ENCODE measurements around the genes RPS6KB2, ALDH3B2 and UNC93B1.

- RAMPAGE, total RNA, result no peak
Measured at GRCh38 chr11:67289596-67290504, 747 bp downstream of the ANKRD13D start.

GRCh38 chr11:67299168-67300110, 3.9 kb upstream of the SSH3 start:
- RAMPAGE, total RNA, result no peak

DNA sequence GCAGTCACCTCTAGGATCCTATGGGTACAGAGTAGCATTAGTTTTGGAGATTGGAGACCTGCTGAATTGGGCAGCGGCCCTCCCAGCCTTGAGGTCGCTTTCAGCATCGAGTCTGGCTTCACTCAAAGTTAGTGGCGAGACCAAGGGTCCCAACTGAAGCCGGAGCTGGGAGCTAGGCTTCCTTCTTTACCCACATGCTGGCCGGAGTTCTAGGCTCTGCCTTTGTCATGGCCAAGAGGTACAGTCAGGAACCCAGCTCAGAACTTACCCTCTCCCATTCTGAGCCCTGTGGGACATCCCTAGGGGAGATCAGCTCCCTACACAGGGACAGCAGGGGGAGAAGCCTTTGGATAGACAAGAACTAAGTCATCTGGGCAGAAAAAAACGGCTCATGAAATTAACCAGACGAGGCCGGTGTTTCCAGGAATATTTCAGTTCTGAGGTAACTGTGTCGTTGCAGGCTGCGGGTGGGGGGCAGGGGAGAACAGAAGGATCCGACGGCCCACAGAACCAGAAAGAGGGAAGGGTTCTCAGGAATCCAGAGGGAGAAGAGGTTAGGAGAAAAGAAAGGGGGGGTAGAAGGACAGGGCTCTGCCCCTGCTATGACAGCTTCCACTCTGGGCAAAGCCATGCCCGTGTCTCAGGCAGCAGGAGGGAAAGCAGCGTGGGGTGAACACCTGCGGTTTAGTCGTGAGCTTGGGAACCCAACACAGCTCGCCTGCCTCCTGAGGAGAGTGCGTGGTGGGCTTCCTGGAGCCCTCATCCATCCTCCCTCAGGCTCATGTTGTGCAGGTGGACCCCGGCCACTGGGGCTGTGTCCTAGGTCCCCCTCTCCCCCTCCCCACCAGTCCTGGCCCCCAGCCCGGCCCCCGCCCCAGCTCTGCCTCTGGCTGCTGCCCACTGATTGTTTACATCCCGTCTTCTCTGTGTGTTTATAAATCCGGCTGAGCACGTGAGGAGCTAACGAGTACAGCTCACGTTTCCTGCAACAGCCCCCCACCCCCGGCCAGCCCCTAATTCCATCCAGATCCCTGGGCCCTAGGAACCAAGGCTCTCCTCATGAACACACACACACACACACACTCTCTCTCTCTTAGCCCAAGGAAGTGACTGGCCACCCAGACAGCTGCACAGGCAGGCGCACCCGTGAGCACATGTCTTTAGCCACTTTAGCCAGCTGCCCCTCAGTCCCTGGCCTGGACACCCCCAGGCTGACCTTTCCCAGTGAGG, 3.4 kb downstream of the CLCF1 start:
- RAMPAGE, total RNA, result no peak

- RAMPAGE, total RNA, result no peak
Measured at GRCh38 chr11:67374377-67374876, 1.0 kb upstream of the CLCF1 start.

- RAMPAGE, total RNA, result start-site peak on the plus strand at chr11:67428491-67428515, 47 and 87 reads in 2 replicates
Measured at GRCh38 chr11:67428035-67428698, at the start of gene RPS6KB2. TSS of gene RPS6KB2 (plus strand) at chr11:67428494.

- RAMPAGE, total RNA, result no peak
Measured at GRCh38 chr11:67436384-67436920, 1.0 kb downstream of the PTPRCAP start.

GRCh38 chr11:67439137-67440023, 1.9 kb upstream of the PTPRCAP start:
- RAMPAGE, total RNA, result no peak

- RAMPAGE, total RNA, result no peak
Measured at GRCh38 chr11:67529962-67530297, 6.7 kb upstream of the CABP2 start.

DNA sequence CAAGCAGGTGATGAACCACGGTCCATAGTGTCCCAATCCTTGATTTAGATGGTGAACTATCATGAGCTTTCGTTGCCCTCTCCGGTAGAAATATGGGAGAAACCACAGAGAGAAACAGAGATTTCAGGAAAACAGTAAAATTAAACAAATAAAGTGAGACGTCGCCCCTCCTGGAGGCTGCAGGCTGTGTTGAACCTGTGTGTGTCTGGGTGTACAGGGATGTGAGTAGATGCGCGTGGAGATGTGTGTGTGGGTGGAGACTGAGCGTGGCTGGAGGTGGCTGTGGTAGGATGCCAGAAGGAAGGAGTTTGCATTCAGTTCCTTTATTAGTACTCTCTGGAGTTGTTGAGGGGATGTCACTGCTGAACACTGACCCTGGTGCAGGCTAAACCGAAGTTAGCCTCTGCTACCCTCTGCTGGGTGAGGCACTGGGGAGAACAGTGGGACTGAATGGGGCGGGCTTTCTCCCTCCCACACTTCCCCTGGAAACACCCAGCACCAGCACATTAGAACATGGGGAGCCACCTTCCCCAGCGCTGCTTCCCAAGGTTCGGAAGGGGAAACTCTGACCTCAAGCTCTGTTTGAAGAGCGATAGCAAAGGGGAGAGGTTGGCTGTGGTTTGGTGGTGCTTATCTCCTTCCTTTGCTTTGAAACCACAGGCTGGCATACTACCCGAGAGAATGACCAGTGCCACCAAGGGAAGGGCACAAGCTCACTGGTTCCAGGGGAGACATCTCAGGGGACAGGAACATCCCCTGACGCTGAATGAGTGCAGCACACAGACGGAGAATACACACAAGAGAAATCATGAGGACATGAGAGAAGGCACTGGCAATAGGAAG, 4.2 kb upstream of the GSTP1 start:
- RAMPAGE, total RNA, result no peak

- RAMPAGE, total RNA, result no peak
Measured at GRCh38 chr11:67583947-67584598, 461 bp downstream of the GSTP1 start.

DNA sequence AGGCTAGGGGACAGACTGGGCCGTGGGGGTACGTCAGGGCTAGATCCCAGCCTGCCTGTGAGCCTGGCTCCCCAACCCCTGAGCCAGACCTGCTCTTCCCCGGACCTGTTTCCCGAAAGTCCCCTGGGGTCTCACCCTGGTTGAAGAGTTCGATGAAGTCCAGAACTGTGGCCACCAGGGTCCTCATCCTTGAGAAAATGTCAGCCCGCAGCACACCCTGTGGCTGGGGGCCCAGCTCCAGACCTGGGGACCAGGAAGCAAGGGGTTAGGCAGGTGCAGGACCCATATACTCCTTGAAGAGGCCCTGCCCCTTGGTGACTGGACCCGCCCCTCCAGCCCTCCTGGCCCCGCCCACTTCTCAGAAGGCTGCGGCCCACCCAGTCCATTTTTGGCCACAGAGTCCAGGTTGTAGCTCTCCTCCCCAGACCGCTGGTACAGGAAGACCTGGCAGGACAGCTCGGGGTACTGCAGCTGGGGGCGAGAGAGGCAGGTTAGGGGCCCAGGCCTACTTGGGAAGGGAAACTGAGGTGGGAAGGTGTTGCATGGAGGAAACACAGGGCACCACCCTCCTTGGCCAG, 5.4 kb upstream of the TBX10 start:
- RAMPAGE, total RNA, result no peak

- RAMPAGE, total RNA, result no peak
Measured at GRCh38 chr11:67674292-67675073, at the start of gene ALDH3B2. TSS of gene ALDH3B2 (minus strand) at chr11:67674623.

DNA sequence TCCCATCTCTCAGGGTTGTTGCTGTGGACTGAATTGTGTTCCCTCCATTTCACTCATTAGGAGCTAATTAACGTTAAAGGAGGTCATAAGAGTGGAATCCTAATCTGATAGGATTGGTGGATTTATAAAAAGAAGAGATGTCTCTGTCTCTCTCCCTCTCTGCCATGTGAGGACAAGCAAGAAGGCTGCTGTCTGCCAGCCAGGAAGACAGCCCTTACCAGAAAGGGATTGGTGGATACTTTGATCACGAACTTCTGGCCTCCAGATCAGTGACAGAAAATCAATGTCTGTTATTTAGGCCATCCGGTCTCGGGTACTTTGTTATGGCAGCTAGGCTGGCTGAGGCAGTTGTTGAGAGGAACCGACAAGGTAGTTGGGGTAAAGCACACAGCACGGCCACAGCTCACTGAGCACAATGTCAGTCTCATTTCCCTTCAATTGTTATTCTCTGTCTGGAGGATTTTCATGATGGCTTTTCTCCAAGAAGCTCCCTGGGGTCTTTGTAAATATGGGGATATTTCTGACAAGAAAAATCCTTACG, 72.8 kb upstream of the ALDH3B2 start:
- RAMPAGE, total RNA, result no peak

DNA sequence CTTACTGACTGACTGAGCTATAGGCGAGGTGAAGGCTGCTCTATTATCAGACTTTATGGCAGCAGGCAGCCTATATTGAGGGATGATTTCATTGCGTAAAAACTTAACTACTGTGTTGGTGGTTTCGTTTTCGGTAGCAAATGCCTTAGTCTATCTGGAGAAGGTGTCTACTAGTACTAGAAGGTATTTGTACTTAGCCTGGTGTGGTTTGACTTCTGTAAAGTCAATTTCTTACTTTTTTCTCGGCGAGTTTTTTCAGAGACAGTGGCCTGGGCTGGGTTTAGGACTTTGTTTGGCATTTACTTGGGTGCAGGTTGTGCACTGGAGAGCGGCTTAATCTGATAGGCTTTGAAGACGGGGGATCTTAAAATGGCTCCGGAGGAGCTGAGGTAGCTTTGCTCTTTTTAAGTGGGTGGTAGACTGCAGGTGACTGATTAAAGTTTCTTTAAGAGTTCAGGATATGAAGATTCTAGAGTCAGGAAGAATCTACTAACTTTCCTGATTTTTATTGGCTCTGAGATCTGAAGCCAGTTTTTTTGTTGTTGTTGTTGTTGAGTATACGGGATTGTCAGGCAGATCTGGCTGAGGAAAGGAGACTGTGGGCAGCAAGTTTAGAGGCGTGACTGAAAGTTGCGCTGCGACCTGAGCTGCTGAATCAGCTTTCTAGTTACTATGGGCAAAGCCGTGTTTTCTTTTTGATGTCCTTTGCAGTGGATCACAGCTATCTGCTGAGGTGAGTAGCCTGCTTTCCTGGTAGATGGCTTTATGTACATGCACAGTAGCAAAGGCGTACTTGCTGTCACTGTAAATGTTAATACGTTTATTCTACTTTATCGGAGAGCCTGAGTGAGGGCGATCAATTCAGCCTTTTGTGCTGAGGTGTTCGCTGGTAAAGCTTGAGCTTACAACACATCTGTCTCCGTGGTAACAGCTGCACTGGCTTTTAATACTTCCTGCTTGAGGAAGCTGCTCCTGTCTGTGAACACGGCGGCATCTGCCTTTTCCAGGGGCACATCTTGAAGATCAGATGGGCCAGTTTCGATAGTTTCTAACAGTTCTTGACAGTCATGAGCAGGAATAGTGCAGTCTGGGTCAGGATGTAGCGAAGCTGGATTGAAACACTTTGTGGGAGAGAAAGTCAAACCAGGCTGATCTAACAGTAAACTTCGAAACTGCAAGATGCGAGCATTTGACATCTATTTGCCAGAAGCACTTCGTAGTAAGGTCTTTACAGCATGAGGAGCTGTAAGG, 119.2 kb downstream of the UNC93B1 start:
- RAMPAGE, total RNA, result no peak

- RAMPAGE, total RNA, result no peak
Measured at GRCh38 chr11:68003940-68004295, at the start of gene UNC93B1. TSS of gene UNC93B1 (minus strand) at chr11:68004097.

DNA sequence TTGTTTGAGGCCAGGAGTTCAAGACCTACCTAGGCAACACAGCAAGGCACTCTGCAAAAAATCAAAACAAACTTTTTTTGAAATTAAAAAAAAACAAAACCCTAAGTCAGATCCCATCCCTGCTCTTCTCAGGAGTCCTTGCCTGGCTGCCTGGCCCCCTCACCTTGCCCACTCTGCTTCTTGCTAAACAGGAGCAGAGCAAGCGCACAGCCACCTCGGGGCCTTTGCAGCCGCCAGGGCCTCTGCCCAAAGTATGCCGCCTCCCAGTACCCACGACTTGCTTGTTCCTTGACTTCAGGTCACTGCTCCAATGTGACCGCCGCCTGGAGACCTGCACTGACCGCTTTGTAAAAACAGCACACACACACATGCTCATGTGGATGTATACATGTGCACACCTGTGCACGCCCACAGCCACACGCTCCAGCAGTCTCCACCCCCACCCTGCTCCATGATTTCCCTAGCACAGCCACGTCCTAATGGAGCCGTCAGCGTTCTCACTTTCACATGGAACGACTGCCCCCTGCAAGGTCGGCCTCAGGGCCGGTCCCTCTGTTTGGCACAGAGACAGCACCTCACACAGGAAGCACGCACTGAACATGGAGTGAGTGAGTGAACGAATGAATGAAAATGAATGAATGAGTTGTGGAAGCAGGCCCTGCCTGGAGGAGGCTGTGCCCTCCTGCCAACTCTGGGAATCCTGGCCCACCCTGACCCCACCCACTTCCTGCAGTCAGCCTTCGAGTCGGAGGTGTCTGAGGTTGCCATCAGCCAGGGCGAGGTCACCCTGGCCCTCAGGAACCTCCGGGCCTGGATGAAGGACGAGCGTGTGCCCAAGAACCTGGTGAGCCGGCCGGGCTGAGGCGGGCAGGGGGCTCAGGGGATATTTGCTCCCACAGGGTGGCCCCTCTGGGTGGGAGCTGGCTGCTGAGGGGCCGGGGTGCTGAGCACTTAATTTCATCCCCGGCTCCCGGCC, 8.0 kb downstream of the ALDH3B1 start:
- RAMPAGE, total RNA, result no peak

DNA sequence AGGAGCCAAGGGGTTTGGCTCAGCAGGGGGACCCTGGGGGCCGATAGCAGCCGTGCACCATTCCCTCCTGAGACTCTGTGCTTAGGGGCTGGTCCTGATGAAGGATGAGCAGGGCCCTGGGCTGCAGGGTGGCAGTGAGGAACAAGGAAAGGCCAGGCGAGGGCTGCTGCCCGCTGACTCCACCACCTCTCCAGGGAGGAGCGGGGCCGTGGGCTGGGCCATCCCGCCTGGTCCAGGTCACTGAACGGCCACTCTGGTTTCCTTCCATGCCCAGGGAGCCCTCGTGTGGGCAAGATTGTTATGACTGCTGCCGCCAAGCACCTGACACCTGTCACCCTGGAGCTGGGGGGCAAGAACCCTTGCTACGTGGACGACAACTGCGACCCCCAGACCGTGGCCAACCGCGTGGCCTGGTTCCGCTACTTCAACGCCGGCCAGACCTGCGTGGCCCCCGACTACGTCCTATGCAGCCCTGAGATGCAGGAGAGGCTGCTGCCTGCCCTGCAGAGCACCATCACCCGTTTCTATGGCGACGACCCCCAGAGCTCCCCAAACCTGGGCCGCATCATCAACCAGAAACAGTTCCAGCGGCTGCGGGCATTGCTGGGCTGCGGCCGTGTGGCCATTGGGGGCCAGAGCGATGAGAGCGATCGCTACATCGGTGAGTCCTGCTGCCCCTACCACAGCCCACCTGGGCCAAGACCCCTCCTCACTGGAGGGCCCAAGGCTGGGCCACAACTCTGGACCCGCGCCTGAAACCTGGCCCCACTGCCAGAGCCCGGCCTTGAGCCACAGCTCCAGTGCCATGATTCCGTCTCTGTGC, 9.1 kb upstream of the NDUFS8 start:
- RAMPAGE, total RNA, result no peak

DNA sequence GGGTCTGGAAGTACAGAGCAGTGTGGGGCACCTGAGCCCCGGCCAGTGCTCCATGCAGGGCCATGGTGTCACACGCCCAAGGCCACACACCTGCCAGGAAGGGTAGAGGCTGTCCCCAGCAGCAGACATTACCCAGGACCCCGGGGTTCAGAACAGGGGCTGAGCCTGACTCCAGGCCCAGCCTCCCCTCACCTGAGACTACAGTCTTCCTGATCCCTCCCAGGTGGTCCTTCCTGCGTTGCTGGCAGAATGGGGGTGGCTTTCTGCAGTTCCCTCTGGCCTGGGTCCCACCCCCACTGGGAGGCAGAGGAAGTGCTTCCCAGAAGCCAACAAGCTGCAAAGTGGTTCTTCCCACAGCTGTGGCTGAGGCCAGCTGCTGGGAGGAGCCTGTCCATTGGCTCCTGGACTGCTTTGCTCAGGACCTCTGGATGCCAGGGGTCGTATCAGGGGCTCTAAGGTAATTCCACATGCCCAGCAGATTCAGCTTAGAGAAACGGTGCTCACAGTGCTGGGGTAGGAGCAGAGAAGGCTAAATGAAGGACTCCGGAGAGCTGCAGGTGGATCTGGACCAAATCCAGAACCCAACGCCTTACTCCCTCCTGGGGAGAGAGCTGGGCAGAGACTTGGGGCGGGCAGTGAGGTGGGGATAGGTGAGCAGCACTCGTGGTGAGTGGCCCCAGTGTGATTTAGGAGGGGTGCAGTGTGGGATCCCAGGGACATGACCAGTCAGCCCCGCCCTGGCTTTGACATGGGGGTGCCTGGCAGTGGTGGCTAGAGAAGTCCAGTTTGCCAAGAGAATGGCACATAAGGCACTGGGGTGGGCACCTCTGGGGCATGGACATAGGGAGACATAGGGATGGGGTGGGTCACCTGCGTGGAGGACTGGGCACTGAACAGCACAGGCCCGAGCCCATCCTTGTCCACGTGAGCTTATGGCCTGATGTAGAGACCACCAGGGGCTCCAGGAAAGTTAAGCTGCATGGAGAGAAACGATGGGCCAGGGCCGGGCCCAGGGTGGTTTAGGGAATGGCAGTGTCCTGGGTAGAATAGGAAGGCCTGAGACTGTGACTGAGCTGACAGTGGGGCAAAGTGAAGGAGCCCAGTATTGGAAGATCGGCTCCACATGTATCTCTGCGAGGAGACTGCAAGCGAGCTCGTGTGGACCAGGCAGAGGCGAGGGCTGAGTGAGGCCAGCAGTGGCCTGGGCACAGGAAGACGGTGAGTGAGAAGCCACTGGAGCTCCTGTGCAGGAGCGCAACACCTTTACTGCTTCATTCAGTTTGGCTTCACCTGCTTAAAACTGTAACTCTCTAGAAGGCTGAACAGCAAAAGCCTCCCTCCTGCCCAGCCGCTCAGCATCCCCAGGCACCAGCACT, 12.9 kb downstream of the TCIRG1 start:
- RAMPAGE, total RNA, result no peak

DNA sequence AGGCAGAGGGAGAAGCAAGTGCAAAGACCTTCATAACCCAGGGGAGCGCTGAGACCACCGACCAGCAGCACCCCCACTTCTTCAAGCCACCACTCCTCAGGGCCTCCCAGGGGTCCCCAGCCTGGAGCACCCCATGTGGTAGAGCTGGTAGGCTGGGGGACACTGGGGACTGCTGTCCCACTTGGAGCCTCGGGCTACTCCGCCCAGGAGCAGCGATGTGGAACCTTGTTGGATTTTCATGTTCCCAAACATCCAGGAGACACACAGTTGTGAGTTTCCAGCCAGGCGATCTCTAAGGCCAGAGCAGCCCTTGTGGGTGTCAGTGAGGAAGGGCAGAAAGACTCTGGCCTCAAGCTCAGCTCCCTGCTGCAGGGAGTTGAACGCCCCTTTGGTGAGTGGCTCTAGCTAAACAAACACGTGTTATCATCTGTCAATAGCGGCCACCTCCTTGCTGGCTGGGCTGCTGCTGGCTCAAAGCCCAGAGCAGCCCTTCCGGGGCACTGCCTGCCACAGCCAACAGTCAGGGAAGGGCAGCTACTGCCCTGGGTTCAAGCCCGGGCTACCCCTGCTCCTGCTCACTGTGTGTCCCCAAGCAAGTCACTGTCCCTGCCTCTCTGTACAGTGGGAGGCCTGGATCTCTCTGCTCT, 25.7 kb upstream of the CHKA start:
- RAMPAGE, total RNA, result no peak

DNA sequence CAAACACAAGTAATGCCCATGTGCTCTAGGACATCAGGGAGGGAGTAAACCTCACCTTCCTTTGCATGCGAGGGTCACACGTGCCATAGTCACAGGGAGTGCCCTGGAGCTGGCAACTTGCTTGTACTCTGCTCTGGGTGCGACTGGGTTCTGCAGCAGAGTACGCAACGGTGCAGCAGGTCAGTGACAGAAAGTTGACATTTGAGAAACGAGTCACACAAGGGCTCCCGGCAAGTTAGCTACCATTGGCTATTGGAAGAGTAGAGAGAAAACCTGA, 32.6 kb upstream of the CHKA start:
- RAMPAGE, total RNA, result no peak